Stomach (tissue), 7 donors: Measurements from ENCODE around the genes KLF7 and CRYGD.

DNA sequence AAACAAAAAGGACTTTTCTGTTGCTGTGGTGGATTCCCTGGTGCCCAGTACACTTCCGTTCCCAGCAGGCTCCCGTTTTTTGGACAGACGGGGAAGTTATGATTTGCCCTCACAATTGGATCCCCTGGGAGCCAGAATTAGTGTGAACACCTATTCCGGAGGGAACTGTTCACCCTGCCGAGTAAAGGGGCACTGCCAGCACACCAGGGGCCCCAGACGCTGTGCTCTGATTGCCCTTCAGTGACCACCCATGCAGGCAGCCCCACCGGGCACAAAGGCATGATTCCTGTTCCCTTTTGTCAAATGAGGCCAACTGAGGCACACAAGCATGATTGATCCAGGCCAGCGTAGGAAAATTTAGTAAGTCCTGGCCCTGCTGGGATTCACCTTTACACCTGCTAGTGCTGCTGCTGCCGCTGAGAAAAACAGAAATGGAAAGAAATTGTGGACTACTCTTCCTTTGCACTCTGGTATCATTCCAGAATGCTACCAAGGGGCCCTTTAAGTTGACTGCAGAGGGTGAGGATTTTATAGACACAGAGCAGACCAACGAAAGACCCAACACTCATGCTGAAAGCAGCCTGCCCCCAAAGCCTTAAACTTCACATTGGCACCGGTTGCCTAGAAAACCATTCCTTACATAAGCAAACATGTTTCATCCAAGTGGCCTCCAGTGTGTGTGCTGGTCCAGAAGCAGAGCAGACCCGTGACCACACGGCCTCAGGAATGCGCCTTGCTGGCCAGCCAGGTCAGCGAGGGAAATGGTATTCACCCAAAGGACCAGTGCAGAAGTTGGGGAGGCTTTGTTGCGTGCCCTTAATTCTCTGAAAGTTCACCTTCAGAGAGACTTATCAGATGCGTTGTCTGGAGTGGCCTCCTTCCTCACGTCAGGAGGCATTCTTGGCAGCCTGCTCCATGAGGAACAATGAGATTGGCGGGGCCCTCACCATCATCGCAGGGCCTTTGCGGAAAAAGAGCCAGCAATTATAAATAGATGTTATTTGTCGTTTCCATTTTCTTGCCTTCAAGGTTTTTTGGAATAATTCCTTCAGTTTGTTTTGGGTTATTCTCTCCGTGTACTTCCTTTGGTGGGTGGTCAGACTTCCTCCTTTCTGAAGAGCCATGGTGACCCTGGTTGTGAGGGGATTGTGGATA is 25.7 kb downstream of the NRP2 start:
- PRO-cap: no peak
- RAMPAGE, long total RNA, 5 experiments: no peak in any of the 5 experiments
- RRBS: 61% methylated on average over 3 of the region's 23 CpGs

GRCh38 chr2:205988986-205989908 is 96.7 kb downstream of the INO80D start:
- PRO-cap: no peak
- RAMPAGE, long total RNA, 5 experiments: no peak in any of the 5 experiments
- RRBS: no CpG with 5 or more reads among the region's 14 CpGs

DNA sequence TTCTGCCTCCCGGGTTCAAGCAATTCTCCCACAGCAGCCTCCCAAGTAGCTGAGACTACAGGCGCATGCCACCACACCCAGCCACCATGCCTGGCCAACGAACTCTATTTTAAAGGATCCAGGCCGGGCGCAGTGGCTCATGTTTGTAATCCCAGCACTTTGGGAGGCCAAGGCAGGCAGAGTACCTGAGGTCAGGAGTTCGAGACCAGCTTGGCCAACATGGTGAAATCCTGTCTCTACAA is 63.3 kb downstream of the INO80D start:
- PRO-cap: no peak
- RAMPAGE, long total RNA, 5 experiments: no peak in any of the 5 experiments
- RRBS: 100% methylated on average over 2 of the region's 6 CpGs

GRCh38 chr2:206292932-206293740 is 18.7 kb downstream of the ZDBF2 start:
- PRO-cap: no peak
- RAMPAGE, long total RNA, 5 experiments: no peak in any of the 5 experiments
- RRBS: no CpG with 5 or more reads among the region's 2 CpGs

DNA sequence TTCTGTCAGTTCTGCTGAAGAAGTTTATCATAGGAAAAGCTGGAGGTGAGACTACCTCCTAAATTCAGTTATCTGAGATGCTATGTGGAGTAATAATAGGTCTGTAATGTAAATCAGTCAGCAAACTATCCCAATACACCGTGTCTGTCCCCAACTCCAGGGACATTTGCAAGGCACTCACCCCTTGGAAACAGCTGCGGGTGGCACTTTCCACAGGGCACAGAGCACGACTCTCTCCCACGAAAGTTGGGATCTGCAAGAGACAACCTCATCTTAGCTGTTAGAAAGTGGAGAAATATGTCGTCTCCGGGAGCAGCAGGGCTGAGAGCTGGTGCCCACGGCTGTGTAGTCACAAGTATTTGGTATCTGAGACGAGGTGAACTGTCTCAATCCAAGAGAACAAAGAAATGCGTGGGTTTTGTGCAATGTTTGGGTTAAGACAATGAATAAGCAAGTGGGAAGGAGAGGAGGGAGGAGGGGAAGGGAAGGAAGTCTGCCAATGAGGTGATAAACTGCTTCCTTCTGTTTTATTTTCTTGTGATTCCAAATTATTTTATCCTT is 18.2 kb downstream of the DYTN start:
- PRO-cap: no peak
- RAMPAGE, long total RNA, 5 experiments: no peak in any of the 5 experiments
- RRBS: no CpG with 5 or more reads among the region's 9 CpGs

DNA sequence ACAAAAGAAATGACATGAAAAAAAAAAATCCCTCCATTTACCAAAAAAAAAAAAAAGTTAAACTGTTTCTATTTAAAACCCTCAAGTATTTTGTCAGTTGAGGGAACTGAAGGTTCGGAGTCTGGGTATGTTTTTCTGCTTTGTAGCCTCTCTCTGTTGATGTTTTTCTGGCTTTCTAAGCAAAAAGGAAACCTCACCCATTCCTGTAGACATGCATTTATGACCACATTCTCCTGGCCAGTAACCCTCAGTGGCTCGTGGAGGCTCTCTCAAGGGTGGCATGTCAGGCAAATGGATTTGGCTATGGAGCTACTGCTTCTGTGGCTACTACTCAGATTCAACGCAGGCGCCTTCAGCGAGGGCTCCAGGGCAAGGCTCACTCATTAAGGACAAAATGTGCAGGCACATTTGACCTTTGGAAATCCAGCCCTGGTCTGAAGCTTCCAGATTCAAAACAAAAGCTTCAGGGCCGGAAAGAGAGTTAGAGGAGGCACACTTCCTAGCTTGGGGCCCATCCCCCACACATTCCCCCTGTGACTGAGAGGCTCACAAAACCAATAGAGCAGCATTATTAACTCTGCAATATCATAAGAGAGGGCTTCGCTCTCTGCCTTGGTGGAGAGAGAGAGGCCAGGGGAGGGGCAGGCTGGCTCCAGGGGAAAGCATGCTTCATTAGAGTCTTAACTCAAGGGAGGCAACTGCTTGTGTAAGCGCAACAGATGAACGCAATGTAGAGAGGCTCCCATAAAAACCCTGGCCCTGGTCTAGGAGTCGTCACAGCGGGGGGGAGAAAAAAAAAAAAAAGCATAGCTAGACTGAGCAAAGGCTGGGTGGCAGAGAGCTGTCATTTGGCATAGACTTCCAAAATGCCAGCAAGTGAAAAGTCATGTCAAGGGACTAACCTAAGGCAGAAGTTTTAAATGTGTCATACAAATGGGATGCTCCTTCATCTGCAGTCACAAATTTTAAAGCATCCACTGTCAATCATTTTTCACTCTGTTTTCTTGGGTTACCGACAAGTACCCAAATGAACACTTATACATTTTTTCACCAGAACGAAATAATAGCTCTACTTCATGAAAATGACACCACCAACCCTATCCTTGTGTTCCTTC is 22.0 kb downstream of the KLF7 start:
- PRO-cap: bidirectional peak, plus-strand start at position 96 of the sequence, minus-strand start outside the sequence; bidirectional peak, plus-strand start at position 466 of the sequence, minus-strand start at position 342 of the sequence
- RAMPAGE, long total RNA, 5 experiments: no peak in any of the 5 experiments
- RRBS: no CpG with 5 or more reads among the region's 13 CpGs

- PRO-cap: bidirectional peak, plus-strand start at chr2:207165810, minus-strand start at chr2:207165807; bidirectional peak, plus-strand start at chr2:207166346, minus-strand start at chr2:207166187
- RAMPAGE, long total RNA, 5 experiments: start-site peak on the minus strand in 4 of 5 experiments, at chr2:207165519-207166046 at its widest, 5 to 25 reads per replicate
- RRBS: 0% methylated on average over 2 of the region's 28 CpGs
Observed at GRCh38 chr2:207165512-207166270, at the start of gene KLF7. Gene KLF7 (minus strand): TSS chr2:207165948.

GRCh38 chr2:207166271-207166782 is 579 bp upstream of the KLF7 start:
- PRO-cap: bidirectional peak, plus-strand start at chr2:207166346, minus-strand start at chr2:207166187; bidirectional peak, plus-strand start at chr2:207166648, minus-strand start at chr2:207166590
- RAMPAGE, long total RNA, 5 experiments: no peak in any of the 5 experiments
- RRBS: under 1% methylated on average over 17 of the region's 64 CpGs

GRCh38 chr2:207258119-207259261 is 92.7 kb upstream of the KLF7 start:
- PRO-cap: no peak
- RAMPAGE, long total RNA, 5 experiments: no peak in any of the 5 experiments
- RRBS: no CpG with 5 or more reads among the region's 9 CpGs

GRCh38 chr2:207528272-207528765 is 1.4 kb upstream of the CREB1 start:
- PRO-cap: bidirectional peak, plus-strand start at chr2:207528636, minus-strand start at chr2:207528472
- RAMPAGE, long total RNA, 5 experiments: start-site peak on the minus strand in 1 of 5 experiments, at chr2:207528425-207528552 at its widest, 5 reads per replicate
- RRBS: no CpG with 5 or more reads among the region's 13 CpGs

DNA sequence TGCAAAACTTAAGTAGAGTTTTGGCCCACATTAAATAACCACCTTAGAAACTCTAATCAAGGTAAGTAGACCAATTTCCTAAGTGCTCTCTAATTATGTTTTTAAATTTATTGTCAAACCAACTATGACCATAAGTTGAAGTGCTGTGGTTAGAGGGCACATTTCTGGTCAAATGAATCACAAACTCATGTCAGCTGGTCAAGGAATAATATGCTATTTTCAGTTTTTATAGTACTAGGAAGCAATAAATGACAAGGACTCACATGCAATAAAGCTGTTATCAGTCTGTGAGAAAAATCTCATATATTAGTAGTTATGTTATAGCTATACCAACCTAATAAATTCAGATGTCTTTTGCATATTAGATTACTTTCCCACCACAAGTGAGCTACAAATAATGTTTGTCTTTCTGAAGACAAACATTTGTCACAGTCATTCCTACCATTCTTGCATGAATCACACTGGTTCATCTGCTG is 27.6 kb upstream of the CCNYL1 start:
- PRO-cap: no peak
- RAMPAGE, long total RNA, 5 experiments: no peak in any of the 5 experiments

DNA sequence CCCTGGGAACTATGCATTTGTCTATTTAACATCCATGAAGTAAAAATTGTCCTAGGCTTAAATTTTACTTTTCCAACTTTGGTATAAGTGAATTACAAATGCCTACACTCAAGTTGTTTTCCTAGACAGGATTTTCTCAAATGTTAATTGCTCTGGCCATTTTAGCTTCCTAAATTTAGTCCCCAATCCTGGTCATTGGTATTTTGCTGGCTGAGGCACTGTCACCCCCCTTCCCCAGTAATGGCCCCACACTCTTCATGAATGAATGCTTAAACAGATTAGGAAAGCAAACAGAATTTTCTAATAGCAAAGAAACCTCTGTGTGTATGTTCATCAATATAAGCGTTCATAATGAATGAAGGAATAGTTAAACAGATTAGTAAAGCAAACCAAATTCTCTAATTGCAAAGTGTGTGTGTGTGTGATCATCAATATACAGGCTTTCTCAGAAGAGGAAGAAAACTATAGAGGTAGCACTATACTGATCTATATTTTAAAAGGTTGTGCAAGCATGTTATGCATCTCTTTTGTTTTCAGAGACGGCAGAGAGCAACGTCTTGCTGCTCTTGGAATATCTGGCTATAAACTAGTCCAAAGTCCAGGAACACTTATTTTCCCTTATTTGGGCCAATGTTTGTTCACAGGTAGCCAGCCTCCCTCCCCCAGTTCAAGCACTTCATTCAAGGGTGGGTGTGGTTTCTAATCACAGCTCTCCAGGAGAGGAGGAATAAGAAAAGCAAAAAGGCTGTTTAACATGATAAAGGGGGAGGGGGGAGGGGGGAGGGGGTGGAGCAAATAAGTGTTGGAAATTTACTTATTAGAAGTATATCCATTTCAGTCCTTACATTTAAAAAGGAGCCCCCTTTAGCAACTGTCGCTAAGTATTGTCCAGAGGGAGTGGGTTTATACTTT is 4.3 kb downstream of the FZD5 start:
- PRO-cap: no peak
- RAMPAGE, long total RNA, 5 experiments: start-site peak on the minus strand in 1 of 5 experiments, centred at position 520 of the sequence, 10 reads per replicate
- RRBS: no CpG with 5 or more reads among the region's 4 CpGs

GRCh38 chr2:207775552-207775954 is 5.8 kb upstream of the FZD5 start:
- PRO-cap: no peak
- RAMPAGE, long total RNA, 5 experiments: no peak in any of the 5 experiments
- RRBS: no CpG with 5 or more reads among the region's 3 CpGs

GRCh38 chr2:207847577-207848323 is 78.0 kb upstream of the FZD5 start:
- PRO-cap: unidirectional peak, minus-strand start at chr2:207847797; unidirectional peak, plus-strand start at chr2:207848142
- RAMPAGE, long total RNA, 5 experiments: no peak in any of the 5 experiments
- RRBS: no CpG with 5 or more reads among the region's 6 CpGs

DNA sequence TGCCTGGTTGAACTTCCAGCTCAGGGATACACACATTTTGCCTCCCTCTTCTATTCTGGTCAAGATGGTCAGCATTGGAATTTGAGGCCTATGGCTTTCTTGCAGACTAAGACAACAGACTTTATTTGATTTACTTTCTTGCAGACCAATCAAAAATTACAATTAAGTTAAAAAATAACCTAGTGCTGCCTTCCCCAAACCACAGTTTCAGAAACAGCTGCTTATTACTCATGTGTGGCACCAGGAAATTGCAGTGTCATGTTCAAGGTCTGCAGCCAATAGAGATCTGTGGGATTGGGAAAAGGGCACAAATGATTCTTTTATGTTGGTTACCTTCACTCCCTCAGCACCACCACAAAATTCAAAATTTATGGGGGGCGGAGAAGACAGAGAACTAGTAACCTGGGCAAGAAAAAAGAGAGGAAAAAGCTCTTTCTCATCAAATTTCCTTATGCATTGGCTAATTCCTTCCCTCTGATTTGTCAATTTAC is 100.2 kb upstream of the FZD5 start:
- PRO-cap: no peak
- RAMPAGE, long total RNA, 5 experiments: no peak in any of the 5 experiments
- RRBS: no CpG with 5 or more reads among the region's 1 CpG

DNA sequence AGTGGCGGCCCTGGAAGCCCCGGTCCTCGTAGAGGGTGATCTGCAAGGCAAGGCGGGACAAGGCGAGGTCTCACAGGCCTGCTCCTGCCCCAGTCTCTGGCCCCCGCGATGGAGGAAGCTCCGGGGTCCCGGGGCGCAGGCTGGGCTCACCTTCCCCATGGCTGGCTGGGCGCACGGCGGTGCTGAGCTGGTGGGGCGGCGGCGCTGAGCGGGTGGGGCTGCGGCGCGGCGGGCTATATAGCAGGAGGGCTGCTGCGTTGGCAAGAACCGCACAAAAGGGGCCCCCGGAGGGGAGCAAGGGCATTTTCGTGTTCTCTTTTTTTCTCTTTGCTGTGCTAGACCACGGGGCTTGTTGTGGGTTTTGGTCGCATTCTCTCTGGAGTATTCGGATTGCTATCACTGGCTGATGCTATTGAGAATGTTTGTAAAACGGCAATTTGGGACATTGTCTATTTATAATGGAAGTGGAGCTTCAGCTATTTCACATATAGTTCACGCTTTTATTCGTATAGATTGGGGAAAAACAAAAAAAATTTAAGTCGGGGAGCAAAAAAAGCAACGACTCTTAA is at the start of gene CRYGD:
Gene CRYGD, minus strand, starts transcription at position 210 of the 569 bp plus-strand sequence.
- PRO-cap: no peak
- RAMPAGE, long total RNA, 5 experiments: no peak in any of the 5 experiments
- RRBS: 13% methylated on average over 3 of the region's 33 CpGs

DNA sequence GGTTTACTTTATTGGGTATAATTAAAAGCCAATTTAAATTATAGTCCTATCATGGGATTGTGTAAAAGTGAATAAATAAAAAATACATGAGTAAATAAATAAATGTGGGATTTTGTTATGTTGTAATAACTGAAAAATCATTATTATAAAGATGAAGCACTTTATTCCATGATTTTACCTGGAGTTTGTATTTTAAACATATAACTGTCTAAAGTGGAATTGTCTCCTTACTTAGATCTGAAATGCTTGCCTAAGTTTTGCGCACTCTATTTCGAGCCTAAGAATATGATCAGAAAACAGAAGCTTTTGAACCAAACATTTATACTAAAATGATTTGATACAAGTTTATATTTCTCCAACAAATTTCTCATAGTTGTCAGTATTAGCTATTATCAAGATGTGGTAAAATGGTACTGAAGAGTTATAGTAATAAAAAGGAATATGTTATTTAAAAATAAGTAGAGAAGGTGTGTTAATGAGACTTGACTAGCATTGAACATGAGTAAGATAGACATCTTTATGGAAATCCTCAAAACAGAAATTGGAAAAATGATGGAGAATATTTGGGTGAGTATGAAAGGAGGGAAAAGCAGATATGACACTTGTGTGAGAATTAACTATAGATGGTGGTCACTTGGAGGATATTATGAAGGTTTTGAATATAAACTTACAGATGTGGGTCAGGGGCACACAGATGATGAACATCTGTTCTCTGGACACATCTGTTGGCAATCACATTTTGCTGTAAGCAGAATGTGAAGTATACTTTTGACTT is 39.8 kb downstream of the PIKFYVE start:
- PRO-cap: no peak
- RAMPAGE, long total RNA, 5 experiments: start-site peak on the plus strand in 1 of 5 experiments, centred at position 461 of the sequence, 5 reads per replicate
- RRBS: no CpG with 5 or more reads among the region's 2 CpGs

GRCh38 chr2:208571692-208572156 is 165.1 kb downstream of the PTH2R start:
- PRO-cap: no peak
- RAMPAGE, long total RNA, 5 experiments: no peak in any of the 5 experiments

DNA sequence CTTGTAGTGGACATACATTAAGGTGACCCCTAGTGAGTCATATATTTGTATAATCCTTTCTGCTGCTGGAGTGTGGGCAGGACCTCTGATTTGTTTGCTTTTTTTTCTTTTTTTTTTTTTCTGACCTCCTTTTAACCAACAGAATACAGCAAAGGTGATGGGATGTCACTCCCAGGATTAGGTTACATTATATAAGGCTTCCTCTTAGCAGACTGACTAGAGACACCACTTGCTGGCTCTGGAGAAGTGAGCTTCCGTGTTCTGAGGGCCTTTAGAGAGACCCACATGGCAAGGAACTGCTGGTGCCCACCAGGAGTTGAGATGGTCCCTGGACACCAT is 201.9 kb downstream of the PTH2R start:
- PRO-cap: no peak
- RAMPAGE, long total RNA, 5 experiments: no peak in any of the 5 experiments
- RRBS: no CpG with 5 or more reads among the region's 1 CpG

- PRO-cap: no peak
- RAMPAGE, long total RNA, 5 experiments: no peak in any of the 5 experiments
Observed at GRCh38 chr2:209426210-209426774, 2.4 kb downstream of the MAP2 start.